Left cardiac atrium (tissue), 1 donor: Measurements from ENCODE around the gene THBD.

DNA sequence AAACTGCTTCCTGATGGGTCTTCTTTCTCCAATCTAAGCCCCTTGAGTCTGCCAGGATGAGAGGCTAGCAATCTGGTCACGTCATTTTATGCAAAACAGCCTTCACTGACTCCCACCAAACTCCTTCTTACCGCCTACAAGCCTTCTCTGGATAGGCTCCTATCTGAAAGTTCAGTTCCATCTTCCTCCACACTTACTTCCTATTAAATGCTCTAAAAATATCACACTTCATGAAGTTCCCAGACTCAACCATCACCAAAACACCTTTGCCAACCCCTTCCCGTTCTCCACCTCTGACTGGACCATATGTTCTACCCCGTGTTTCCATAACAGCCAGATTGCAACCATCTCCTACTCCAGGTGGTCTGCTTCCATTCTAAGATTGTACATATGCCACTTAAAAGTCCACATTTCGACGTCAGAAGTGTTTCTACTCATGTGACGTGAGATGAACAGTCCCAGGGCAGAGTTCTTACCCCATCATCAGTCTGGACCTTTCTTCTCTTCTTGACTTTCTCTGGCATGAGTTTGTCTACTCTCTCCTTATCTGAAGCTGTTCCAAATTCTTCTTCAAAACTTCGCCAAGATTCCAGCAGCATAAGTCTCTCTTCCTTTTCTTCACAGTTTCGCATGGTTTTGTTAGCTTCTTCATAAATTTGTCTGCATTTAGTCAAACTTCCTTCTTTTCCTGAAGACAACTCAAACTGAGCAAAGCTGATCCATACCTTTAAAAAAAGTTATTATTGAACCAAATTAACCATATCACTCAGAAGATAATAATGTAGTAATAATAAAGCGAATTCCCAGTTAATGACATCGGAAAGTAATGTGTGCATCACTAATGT, 15.2 kb downstream of the CRNKL1 start:
- PRO-cap: no peak

GRCh38 chr20:20138165-20138772, 85.9 kb downstream of the CFAP61 start:
- PRO-cap: no peak

DNA sequence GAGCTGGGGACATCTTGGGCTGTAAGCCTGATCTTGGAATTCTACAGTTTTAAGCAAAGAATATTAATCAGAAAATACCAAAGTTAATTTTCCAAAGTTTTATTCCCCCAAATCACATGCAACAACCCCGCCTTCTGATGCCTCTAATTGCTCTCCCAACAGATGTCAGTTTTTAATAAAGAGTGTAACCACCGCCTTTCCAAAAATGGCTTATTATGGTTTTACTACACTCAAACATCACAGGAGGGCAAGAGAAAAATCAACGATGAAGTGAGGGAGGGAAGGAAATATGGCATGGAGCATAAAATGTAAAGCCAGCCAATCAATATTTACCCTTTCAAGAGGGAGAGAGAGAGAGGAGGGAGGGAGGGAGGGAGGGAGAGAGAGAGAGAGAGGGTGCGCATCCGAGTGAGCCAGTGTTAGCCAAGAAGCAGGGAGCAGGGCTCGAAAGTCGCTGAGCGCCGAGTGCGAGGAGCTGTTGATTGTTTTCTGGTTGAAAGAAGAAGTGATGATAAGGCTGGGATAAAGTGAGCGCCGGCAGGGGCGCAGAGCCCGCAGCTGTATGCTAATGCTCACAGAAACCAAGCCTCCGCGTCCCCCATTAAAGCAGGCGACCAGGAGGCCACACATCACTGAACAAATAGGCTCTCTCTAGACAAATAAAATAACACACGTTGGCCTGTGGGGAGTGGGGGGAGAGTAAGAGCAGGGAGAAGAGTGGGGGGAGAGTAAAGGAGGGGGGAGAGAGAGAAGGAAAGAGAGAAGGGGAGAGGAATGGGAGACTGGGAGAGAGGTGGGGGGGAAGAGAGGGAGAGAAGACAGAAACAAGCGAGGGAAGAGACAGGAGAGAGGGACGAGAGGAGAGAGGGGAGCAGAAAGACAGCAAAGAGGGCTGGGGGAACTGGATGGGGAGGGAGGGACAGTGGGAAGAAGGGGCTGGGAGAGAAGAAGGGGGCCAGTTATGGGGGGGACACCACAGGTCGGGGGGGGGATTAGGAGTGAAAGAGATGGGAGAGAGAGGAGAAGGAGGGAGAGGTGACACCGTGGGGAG, 5.1 kb upstream of the INSM1 start:
- PRO-cap: no peak

GRCh38 chr20:20366478-20367153, 1.3 kb upstream of the INSM1 start:
- PRO-cap: no peak

GRCh38 chr20:20468038-20469320, 100.6 kb downstream of the INSM1 start:
- PRO-cap: no peak

GRCh38 chr20:20486517-20487252, 118.8 kb downstream of the INSM1 start:
- PRO-cap: no peak

DNA sequence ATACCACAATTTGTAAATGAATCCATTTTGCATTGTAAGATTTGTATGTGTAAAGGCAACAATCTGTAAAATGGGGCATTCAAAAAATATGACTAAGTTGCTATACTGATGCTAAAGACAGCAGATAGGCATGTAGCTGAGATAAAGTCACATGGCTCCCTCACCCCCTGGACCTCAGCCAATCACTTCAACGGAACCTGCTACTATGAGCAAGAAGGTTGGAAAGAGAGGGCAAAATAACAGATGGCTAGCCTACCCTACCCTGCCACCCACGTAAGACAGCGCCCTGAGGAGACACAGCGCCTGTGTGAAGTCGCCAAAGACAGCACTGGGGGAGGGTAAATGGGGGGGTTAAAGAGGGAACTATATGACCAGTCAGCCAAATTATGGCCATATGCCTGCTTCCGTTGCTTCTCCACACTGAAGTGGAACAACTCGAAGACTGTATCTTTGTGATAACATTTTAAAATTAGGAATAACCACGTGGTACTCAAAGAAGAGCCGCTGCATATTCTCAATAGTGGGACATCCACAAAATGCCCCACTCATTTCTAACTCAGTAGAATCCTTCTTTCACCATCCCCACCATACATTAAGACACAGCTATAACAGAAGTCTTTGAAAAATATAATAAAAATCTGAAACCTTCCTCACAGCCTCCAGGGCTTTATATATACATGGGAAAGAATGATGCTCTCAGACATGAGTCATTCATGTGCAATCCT, 163.1 kb downstream of the RALGAPA2 start:
- PRO-cap: no peak

DNA sequence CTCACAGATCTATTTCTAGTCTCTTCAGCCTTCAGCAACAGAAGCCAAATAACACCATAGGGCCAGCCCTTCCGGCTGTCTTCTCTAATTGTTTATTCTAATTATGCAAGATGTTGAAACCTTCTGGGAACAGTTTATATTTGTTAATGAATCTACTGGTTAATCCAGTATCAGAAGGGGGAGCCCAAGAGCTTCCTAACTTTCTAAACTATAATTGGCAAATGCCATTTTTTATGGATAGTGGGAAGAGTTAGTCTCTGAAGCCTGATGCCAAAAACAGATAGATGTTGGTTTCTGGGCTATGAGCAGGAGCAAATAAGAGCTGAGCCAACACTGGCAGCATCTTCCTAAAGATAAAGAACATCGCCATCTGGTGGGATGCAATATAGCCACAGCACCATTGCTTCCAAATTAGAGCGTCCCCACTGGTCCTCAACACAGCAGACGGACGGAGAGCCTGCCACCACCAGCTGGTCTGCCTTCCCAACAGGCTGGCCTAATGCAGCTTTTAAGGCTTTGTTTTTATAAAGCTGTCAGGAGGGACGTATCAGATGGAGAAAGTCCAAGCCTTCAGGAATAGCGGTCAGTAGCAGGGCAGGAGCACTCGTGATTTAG, 118.9 kb downstream of the RALGAPA2 start:
- PRO-cap: no peak

- PRO-cap: no peak
Measured at GRCh38 chr20:21125247-21125680, 618 bp upstream of the KIZ start.

DNA sequence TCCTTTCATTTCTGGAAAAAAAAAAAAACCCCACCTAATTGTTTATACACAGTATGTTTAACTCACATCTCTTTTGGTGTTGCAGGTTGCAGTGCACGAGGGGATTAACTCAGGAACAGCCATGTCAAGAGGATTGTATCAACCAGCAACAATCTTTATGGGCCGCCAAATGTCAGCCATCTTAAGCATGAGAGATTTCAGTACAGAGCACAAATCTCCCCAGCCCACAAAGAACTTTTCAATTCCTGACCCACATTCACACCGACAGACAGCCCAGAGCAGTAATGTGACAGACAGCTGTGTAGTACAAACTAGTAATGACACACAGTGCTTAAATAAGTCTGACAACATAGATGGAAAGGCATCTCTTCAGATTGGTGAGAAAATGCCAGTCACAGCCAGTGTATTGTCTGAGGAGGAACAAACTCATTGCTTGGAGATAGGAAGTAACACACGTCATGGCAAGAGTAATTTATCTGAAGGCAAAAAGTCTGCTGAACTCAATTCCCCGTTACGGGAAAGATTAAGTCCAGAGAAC, 36.0 kb downstream of the KIZ start:
- PRO-cap: no peak

GRCh38 chr20:21191704-21192246, 65.9 kb downstream of the KIZ start:
- PRO-cap: no peak

DNA sequence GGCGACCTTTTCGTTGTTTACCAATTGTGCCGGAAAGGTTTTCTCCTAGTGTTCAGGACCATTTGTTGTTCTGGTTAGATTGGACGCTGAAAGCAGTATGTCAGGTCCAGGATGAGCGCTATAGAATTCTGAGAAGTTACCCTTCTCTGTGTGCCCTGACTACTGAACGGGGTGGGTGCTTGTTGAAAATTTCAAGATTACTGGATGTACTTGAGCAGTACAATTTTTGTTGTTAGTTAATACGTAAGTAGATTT, 721 bp downstream of the XRN2 start:
- PRO-cap: no peak

DNA sequence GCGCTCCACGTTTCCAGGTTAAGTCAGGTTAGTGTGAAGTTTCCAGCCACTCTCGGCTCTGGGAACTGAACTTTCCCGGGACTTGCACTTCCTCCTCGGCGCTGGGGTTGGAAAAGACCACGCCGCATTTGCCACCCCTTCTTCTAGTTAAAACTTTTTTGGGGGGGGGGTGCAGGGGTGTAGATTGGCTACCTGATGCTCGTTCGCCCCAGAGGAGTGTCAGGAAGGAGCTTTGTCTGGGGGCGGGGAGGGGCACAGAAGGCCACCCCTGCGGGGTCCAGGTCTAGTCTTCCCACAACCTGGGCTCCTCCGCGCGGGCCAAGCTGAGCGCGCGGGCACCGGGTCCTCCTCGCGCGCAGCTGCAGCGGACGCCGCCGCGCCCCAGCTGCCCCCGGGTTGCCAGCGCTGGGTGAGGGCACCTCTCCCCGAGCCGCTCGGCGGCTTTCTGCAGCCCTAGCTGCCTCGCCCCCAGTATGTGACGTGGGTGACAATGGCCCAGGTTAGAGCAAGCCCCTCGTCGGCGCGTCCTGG, 1.6 kb upstream of the NKX2-2 start:
- PRO-cap: no peak

- PRO-cap: no peak
Measured at GRCh38 chr20:22411305-22412360, 172.7 kb downstream of the FOXA2 start.

DNA sequence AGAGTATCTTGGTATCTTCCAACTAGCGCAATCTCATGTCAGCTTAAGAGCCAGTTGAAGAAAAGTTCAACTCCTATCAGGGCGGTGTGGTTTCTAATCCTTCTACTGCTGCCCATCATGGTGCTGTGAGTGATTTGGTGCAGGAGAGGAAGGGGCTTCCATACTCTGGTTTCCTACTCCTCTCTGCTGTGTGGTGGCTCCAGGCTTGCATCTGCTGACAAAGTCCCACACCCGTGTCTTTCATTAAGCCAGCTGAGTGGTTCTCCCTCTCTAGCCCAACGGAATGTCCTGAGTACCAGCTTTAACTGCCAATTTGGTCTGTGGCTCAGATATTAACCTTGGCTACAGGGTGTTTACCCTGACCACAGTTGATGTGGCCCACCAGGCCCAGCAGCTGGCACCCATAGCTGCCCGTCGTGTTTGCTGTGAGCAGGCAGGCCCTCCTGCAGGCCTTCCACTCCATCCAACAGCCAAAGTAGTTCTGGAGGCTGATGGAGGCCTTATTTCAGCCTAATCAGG, 164.0 kb downstream of the FOXA2 start:
- PRO-cap: no peak

DNA sequence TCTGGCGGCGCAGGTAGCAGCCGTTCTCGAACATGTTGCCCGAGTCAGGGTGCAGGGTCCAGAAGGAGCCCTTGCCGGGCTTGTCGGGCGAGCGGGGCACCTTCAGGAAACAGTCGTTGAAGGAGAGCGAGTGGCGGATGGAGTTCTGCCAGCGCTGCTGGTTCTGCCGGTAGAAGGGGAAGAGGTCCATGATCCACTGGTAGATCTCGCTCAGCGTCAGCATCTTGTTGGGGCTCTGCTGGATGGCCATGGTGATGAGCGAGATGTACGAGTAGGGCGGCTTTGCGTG, 2.0 kb downstream of the FOXA2 start:
- PRO-cap: no peak

GRCh38 chr20:23049498-23049940, at the start of gene THBD:
Gene THBD, minus strand, starts transcription at chr20:23049672.
- PRO-cap: bidirectional peak, plus-strand start at chr20:23049845, minus-strand start at chr20:23049667

GRCh38 chr20:23082659-23083331, 3.3 kb downstream of the CD93 start:
- PRO-cap: no peak

- PRO-cap: no peak
Measured at GRCh38 chr20:23116712-23117466, 30.8 kb upstream of the CD93 start.

DNA sequence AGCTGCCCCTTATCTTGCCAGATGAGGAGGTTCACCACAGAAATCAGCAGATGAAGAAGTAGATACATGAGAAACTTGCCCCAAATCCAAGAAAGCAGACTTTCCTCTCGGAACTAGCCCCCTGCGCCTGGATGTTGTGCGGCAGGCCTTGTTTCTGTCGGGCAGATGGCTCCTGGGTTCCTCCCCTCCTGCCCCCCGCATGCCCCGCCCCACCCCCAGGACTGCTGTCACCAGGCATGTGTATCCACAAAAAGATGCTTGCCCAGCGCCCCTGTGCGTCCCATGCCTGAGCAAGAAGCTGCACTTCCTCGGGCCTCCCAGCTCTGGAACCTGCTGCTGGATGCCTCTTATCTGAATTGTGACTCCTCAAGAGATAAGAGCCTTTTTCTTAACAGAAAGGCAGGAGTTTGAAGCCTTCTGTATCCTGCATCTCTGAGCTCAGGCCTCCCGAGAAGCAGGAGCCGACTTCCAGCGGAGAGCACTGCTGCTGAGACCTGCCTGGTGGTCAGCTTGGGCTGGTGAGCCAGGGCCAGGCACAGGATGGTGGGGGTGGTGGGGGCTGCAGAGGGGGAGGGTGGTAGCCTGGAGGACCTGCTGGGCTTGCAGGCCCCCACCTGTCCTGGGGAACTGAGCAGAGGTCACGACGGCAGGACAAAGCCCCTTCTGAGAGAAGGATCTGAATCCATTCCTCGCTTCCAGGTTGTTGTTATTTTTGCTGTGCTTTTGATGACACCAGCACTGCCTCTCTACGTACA, 35.4 kb upstream of the CD93 start:
- PRO-cap: no peak